Retinal pigment epithelial cell (primary cell): ENCODE results near the gene POLH.

- RRBS, result 84% methylated on average over 4 of the region's 7 CpGs
Measured at GRCh38 chr6:43267643-43268129, 24.4 kb downstream of the TTBK1 start.

DNA sequence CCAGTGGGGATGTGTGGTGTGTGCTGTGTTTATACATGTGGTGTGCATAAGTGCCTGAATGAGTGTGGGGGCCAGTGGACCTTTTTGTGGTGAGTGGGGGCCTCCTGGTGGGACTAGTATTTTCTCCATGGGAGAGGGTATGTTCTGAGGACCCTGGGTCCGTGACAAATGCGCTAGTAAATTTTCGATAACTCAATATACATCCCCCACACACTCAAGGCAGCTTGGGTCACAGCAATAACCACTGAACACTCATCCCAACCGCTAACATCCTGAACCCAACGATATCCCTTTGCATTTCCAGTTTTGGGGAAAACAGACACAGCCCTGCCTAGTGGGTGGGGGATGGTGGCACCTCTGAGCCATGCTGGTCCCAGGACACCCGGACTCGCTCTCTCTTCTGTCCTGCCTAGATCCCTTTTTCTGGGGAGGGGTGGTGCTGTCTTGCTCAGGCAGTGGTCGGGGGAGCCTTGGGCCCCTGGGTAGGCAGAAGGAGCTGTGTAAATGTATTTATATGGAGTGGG lies 24.0 kb upstream of the SLC22A7 start:
- RRBS, result no CpG with 5 or more reads among the region's 8 CpGs

DNA sequence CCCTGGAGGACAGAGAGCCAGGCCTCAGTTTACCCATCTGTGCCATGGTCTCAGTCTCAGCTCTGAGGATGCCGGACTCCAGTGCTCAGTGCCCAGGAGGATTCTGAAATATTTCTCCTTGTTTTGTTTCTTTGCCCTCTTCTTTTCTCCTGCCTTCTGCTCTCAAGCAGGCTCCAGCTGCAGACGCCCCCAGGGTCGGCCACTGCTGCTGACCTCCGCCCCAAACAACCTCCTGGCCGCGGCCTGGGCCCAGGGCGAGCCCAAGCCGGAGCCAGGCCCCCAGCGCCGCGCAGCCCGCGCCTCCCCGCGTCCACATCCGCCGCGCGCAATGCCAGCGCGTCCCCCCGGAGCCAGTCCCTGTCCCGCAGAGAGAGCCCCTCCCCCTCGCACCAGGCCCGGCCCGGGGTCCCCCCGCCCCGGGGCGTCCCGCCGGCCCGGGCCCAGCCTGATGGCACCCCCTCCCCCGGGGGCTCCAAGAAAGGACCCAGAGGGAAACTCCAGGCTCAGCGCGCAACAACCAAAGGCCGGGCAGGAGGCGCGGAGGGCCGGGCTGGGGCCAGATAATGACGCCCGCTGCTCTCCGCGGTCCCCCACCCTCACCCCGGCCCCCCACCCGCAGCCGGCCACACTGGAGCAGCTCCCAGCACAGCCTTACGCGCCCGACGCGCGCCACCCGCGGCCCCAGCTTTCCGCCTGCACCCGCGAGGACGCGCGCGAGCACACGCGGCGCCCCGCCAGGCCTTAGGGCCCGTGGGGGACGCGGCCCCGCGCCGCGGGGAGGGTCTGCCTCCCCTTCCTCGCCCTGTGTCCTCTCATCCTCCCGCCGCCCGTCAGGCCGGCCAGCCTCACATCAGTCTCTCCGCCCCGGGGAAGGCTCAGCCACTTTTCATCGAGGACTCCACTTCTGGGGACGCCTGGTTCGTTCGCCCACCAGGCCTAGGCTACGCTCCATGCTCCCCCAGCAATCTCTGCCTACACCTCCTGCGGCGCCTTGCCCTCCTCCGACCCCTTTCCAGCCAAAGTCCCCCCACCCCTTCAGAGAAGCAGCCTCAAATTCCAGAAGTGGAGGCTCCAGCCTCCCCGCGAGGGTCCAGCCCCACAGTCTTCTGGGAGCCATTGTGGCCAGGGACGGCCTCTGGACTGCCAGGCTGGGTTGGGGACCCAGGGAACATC lies 12.9 kb upstream of the SLC22A7 start:
- RRBS, result 3% methylated on average over 26 of the region's 90 CpGs

DNA sequence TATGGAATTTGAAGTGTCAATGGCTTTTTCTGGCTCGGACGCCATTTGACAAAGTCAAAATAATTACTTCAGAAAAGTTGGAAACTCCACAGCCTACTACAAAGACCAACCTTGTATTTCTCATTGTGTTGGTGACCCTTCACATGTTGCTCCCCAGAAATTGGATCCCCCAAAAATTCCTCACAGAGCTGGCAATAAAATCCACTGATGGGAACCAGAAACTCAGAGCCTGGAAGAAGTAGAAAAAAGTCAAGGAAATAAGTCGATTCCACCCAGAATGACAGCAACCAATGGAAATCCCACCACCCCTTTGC lies 28.8 kb downstream of the ZNF318 start:
- RRBS, result no CpG with 5 or more reads among the region's 3 CpGs

GRCh38 chr6:43383546-43384256 lies 14.3 kb upstream of the ZNF318 start:
- RRBS, result no CpG with 5 or more reads among the region's 7 CpGs

- RRBS, result no CpG with 5 or more reads among the region's 12 CpGs
Measured at GRCh38 chr6:43431737-43432510, 4.6 kb downstream of the ABCC10 start.

- RRBS, result no CpG with 5 or more reads among the region's 12 CpGs
Measured at GRCh38 chr6:43520926-43521892, 4.3 kb downstream of the POLR1C start.

GRCh38 chr6:43575818-43576607 lies at the start of gene POLH:
Gene POLH (plus strand): TSS chr6:43576185.
- RRBS, result under 1% methylated on average over 16 of the region's 72 CpGs

GRCh38 chr6:43704119-43704450 lies 16.5 kb upstream of the MRPS18A start:
- RRBS, result no CpG with 5 or more reads among the region's 2 CpGs

DNA sequence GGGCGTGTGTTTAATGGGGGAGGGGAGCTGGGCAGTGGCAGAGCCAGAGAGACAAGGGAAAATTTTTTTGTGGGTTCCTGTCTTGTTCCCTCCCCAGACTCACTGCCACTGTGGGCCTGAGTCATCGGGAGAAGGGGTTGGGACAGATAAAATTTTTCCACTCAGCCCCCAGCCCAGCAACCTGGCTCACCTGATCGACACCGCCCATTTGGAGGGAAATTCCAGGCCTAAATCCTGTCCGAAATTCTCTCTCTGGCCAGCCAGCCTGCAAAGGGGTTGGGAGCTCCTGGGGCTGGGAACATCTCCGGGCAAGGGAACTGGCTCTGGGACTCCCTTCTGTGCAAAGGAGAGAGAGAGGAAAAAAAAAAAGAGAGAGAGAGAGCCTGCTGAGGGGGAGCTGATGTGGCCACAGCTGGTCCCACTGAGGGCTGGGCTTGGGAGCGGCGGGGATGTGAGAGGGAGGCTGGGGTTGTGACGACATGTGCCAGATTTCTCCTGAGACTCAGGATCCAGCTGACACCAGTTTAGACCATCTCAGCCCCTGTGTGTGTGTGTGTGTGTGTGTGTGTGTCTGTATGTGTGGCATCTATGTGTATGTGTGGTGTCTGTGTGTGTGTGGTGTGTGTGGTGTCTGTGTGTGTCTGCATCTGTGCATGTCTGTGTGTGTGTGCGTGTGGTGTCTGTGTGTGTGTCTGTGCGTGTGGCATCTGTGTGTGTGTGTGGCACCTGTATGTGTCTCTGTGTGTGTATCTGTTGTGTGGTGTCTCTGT lies 32.3 kb upstream of the VEGFA start:
- RRBS, result no CpG with 5 or more reads among the region's 11 CpGs

GRCh38 chr6:43771406-43771524 lies 1.3 kb downstream of the VEGFA start:
- RRBS, result 1% methylated on average over 3 of the region's 13 CpGs

DNA sequence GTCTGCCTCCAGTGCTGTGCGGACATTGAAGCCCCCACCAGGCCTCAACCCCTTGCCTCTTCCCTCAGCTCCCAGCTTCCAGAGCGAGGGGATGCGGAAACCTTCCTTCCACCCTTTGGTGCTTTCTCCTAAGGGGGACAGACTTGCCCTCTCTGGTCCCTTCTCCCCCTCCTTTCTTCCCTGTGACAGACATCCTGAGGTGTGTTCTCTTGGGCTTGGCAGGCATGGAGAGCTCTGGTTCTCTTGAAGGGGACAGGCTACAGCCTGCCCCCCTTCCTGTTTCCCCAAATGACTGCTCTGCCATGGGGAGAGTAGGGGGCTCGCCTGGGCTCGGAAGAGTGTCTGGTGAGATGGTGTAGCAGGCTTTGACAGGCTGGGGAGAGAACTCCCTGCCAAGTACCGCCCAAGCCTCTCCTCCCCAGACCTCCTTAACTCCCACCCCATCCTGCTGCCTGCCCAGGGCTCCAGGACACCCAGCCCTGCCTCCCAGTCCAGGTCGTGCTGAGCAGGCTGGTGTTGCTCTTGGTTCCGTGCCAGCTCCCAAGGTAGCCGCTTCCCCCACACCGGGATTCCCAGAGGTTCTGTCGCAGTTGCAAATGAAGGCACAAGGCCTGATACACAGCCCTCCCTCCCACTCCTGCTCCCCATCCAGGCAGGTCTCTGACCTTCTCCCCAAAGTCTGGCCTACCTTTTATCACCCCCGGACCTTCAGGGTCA lies 9.8 kb downstream of the VEGFA start:
- RRBS, result 71% methylated on average over 1 of the region's 12 CpGs

GRCh38 chr6:43796675-43797800 lies 27.0 kb downstream of the VEGFA start:
- RRBS, result no CpG with 5 or more reads among the region's 12 CpGs

- RRBS, result no CpG with 5 or more reads among the region's 8 CpGs
Measured at GRCh38 chr6:43799596-43800481, 29.8 kb downstream of the VEGFA start.

GRCh38 chr6:43874225-43874721 lies 104.3 kb downstream of the VEGFA start:
- RRBS, result no CpG with 5 or more reads among the region's 2 CpGs

- RRBS, result no CpG with 5 or more reads among the region's 7 CpGs
Measured at GRCh38 chr6:43909596-43910221, 139.7 kb downstream of the VEGFA start.

- RRBS, result no CpG with 5 or more reads among the region's 10 CpGs
Measured at GRCh38 chr6:43970863-43971953, 156.0 kb downstream of the MRPL14 start.

DNA sequence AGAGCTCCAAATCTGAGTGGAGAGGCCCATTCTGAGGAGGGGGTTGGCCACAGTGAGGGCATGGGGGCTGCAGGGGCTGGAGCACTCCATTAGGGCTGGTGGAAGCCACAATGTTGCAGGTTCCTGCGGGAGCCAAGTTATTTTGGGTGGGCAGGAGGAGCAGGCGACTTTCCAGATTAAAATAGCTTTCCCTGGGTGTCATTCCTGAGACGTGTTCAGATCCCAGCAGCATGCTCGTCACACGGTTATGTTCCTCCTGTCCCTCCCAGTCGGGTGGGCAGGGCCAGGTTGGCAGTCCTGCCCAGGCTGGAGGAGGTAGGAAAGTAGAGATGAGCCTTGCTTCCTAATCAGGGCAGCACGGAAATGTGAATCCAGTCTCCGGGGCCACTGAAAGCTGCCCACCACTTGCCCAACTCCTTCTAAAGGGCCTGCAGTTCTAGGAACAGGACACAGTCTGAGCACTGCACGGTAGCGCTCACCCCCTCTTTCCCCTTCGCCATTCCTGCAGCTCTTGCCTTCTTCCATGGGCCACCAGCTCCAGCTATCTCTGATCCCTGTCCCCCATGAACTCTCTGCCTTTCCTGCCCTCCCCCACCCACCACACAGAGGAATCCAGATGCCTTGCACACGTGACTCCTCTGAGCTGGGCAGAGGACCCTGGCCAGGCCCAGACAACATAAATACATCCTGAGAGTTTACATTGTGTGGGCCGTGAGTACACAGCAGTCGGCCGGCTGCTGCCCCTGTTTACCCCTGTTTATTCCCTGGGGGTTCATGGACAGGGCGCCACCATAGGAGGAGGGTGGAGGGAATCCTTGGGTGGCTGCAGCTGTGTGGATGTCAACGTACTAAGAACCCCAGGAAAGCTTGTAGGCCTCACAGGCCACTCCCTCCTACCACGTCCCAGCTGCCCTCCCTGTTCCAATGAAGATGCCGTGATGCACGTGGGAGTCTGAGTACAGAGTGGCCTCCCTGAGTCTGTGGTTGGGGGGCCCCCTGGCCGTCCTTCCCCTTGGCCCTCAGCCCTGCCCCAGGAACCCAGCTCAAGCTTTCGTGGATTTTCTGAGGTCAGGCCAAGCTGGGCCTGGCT lies 136.7 kb downstream of the MRPL14 start:
- RRBS, result no CpG with 5 or more reads among the region's 22 CpGs

- RRBS, result no CpG with 5 or more reads among the region's 2 CpGs
Measured at GRCh38 chr6:44035162-44035425, 92.2 kb downstream of the MRPL14 start.